Measurements from ENCODE around the genes SVOP and USP30.

DNA sequence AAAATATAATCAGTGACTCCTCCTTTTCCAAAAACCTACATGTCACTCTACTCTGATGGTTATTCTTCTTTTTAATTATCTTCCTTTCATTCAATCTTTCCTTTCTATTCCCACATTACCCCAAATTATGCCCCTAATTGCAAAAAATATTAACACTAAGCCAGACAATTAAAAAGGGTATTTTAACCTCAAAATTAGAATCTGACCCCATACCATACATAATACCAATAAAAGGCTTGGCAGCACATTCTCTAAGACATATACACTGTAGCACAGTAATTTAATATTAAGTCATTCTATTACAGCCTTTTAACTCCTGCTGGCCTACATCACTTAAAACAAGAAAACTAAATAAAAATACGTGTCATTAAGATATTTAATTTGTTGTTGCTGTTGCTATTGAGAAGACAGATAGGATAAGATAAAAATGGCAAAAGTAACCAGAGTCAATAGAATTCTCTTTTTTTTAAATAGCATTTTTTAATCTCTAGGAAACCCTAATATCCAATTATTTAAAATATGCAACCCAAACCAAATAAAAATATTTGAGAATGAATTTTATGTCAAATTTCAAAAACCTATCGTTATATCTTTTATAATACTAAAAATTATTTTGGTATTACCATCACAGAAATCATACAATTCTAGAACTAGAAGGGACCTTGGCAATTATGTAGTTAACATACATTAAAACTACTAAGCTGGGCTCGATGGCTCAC, 19.2 kb downstream of the CRY1 start:
- PRO-cap = no peak

- PRO-cap = no peak
These were observed 834 bp upstream of the CRY1 start for GRCh38 chr12:107094124-107094641.

DNA sequence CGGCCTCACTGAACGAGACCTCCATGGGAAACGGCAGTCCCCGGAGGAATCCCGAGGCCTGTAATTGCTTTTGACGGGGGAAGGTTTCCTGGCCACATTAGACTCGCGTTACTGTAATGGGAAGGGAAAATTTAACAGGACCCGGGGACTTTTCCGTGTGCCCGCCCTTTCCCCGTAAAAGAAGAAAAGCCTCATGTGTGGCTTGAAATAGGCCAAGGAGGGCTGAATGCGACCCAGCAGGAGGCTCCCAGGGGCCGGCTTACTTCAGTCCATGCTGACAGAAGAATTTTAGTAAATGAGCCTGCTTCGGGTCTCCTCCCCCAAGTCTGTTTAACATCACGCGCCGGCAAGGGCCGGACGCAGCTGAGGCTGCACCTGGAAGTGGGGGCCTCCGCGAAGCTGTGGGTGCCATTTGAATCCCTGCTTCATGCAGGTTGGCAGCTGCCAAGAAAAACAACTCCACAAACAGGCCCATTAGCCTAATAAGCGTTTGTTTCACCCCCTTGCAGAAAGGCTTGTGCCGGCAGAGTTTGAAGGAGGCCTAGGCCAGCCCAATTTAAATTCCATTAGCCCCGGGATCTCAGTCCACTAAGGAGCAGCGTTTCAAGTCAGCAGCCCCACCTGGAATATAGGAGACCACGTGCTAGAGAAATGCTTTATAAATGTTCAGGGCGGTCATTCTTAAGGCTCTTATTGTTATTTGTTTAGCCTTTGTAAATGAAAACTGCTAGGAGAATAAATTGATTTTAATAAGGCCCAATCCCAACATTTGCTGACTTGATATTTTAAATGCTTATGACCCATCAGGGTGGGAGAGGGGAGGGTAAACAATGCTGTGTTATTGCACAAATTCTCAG, 39.6 kb upstream of the PWP1 start:
- PRO-cap = no peak

DNA sequence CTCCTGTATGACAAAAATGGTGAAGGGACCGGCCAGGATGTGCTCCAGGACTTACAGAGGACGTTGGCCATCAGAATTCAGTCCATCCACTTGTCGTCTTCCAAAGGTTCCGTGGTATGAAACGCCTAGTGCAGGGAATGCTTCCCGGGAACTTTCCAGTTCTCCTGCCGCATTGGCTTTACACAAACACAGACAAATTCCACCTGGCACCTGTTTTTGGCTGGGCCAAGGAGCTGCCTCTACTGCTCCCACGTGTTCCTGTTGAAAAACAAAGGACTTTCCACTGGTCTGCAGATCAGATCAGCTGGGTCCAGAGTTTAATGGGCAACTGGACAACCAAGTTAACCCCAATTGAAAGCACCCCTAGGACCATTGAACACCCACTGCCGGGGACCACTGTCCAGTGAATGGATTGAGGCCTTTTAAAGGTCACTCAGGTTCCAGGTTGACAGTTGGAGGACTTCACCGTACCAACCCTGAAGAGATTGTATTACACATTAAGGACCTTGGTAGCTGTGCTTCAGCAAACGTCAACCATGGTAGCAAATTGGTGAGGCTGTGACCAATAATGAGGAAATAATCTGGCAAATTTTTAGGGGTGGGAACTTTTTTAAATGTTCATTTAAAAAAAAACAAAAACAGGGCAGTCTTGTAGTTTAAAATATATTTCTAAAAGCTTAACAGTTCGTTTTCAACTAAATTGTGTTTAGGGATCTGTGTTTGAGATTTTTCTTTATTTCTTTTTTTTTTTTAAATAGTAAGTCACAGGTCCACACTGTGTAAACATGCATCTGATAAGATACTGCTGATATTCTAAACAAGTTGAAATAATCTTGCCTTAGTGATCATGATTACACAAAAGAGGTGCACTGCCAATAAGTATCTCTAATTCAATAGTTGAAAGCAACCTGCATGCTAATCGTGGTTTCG, 27.7 kb upstream of the PWP1 start:
- PRO-cap = no peak

GRCh38 chr12:107710153-107710762, 24.7 kb downstream of the PWP1 start:
- PRO-cap = no peak

GRCh38 chr12:107749418-107749810, 11.5 kb downstream of the PRDM4 start:
- PRO-cap = no peak

DNA sequence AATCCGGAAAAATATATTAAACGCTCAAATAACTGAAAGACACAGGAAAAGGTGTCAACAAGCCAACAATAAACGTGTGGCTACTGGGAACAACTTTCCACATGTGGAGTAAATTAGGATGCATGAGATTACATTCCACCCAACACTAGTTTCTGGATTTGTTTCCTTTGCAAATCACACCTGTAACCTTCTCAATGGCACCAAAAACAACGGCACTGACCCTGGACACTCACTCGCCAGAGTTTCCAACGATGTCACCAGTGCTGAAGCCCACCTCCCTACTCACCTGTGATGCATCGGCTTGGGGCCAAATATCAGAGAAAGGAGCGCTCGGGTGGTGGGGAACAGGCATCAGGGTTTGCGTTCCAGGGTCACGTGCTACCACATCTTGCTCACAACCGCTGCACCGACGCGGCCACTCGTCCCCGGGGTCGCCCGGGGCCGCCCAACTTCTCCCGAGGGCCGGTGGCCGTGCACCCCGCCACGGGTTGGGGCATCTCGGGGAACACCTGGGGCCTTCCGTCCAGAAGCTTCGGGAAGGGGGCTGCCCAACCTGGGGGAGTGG, 636 bp downstream of the PRDM4 start:
- PRO-cap = no peak

DNA sequence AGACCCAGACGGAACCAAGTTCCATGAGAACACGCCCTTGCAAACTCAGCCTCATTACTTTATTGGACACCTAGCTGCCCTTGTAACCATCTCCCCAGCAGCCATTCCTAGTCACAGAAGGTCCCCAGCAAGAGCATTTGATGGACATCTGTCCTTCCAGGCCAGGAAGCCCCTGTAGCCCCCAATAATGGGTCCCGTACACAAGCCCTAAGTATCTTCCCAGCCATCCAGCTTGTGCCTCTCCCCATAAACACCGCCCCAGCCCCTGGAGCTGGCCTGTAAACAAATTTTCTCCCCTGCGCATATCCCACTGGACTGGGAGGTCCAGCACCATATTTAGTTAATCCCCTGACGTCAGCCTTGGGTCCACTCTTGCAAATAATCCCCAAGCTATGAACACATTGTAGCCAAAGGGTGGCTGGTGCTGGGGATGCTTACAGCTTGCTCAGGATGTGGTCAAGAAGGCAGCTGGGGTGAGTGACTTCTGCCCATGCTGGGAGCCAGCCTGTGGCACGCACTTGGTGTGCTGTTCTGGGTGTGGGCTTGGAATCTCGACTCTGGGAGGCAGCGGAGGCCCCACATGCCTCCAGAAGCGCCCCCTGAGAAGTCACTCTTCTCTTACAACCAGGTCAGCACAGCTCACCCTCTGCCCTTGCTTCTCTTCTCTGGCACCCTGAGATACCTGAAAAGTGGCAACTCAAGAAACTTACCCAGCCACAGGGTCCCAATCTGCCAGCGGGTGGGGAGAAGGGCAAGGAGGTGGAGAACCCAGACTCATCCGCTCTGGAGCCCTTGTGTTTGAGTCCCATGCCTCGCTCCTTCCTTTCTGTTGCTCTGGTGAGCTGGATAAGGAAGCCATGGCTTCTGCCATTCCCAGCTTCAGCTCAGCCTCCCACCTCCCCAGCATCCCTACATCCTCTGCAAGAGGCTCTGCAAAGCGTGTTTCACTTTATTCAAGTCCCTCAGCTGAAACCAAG, 32.0 kb downstream of the CMKLR1 start:
- PRO-cap = no peak

DNA sequence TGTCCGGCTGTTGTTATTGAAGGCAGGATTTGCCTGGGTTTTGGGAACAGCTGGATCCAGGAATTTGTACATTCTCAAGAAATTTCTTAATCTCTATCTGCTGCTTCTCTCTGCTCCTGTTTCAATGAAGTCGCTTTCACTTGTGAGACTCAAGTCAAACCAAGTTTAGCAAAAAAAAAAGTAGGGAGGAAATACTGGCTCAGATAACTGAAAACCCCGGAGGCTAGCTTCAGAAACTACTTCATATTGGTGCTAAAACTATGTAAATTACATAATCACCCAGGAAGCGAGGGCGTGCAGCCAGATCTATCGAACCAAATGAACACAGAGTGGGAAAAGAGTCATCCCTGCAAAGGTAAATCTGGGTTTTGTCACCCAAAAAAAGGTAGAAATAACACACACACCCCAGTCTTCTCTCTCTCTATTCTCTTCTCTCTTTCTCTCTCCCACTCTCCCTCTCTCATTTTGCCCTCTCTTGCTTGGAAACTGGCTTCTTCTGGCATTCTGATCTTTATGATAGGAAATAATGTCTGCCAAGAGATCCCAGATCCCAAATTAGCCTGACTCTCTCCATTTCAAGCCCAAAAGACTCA, 68.2 kb upstream of the FICD start:
- PRO-cap = no peak

DNA sequence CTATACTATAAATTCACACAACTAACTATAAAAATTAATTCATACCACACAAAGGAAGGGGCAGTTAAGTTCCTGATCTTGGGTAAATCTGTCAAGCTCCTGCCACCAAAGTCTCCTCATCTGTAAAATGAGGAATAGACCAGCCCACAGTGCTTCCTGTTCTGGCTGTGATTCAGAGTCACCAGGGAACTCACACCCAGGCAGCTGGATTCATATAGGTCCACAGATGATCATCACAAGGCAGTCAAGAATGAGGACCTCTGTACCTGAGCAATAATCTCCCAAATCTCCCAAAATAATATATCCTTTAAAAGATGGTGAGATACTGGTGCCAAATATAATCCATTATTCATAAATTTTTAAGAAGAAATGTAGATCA, 7.0 kb downstream of the CORO1C start:
- PRO-cap = no peak

DNA sequence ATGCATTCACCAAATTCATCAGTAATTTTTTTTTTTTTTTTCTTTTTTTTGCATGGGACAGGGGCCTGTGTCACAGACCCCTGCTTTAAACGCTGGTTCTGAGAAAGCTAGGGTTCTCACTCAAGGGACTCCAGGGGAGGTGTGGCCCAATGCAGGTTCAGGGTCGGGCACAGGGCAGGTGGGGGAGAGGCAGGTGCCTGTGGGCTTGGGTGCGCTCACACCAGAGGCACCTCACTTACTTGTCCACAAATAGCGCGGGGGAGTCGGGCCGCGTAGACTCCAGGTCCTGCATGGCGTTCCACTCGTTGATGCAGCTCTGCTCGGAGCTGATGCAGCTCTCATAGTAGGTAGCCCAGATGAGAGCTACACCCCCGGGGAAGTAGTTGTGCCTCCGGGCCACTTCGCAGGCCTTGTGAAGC, 50.0 kb downstream of the SSH1 start:
- PRO-cap = no peak

DNA sequence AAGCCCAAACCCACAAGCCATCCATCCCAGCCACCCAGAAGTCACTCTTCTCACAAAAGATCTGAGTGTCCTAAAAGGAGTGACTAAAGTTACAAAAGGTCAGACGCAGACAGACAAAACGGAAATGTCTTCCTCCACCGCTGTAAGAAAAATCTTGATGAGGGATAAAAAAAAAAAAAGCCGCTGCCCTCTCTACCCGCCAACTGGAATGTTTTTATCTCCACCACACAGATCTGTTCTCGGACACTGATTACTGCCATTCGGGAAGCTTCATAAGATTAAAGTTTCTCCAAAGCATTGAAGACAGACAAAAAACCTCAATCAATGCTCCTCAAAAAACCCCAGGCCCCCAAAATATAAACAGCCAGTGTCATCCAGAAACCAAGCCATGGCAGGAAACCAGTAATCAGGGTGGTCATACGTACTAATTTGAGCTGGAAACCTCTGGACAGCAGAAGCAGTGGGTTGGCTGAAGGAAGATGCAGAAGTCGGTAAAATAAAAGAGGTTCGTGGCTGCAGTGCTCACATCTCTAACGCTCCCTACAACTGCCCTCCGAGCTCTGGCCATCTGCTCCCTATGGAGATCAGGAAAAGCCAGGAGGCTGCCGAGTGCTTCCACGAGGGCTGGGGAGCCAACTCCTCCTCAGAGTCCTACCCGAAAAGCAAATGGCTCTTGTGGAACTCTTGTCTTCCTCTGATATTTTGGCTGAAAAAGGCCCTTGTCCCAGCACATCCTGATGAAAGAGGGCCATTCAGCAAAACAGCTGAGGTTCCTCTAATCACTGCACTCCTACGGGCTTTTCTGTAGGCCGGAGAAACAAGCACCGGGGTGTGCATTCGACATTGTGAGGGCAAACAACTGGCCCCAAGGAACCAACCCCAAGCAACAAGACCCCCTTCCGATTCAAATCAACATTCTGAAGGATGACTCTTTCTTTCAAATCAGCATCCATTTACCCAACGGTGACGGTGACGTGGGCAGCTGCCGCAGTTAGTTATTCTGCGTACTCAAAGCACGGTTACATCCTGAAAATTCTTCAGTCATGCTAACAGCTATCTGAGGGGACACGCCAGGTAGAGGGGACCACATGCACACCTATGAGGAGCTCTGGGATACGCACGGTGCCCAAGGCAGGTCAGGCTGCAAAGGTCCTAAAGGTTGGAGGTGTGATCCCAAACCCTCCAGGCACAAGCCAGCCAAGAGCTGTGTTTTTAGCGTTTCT, 30.1 kb downstream of the SSH1 start:
- PRO-cap = no peak

GRCh38 chr12:109020574-109021439, at the start of gene SVOP:
SVOP (minus strand) TSS chr12:109021068.
- PRO-cap = no peak

- PRO-cap = unidirectional peak, plus-strand start at chr12:109052611
These were observed at the start of gene USP30 for GRCh38 chr12:109052171-109052726. USP30 (plus strand) TSS chr12:109052576.

DNA sequence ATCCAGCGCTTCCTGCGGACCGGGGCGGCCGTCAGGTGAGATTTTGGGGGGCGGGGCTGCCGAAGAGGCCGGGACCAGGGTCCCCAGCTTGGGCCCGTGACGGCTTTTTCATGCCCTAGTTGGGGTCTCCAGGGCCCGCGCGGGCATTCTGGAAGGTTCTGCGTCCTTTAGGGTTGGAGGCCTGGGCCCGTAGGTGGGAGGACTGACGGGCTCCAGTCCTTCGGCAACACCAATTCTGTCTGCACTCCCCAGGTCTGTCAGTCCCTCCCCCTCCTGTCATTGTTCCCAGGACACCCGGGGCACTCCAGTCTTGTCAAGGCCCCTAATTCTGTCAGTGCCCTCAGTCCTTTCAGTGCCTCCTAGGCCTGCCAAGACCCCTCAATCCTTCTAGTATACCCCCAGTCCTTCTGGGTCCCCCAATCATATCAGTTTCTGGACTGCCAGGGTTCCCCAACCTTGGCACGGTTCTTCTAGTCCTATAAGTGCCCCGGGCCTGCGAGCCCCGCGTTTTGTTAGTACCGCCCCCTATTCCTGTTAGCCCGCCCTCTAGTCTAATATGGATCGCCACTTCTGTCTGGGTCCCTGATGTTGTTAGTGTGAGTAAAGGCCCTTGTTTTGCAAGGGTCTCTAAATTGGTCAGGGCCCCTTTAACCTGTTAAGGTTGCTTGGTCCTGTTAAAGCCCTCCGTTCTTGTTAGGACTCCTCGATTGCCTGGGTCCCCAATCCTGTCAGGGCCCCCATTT, 522 bp downstream of the USP30 start:
- PRO-cap = unidirectional peak, plus-strand start at position 40 of the sequence; bidirectional peak, plus-strand start at position 585 of the sequence, minus-strand start at position 472 of the sequence

DNA sequence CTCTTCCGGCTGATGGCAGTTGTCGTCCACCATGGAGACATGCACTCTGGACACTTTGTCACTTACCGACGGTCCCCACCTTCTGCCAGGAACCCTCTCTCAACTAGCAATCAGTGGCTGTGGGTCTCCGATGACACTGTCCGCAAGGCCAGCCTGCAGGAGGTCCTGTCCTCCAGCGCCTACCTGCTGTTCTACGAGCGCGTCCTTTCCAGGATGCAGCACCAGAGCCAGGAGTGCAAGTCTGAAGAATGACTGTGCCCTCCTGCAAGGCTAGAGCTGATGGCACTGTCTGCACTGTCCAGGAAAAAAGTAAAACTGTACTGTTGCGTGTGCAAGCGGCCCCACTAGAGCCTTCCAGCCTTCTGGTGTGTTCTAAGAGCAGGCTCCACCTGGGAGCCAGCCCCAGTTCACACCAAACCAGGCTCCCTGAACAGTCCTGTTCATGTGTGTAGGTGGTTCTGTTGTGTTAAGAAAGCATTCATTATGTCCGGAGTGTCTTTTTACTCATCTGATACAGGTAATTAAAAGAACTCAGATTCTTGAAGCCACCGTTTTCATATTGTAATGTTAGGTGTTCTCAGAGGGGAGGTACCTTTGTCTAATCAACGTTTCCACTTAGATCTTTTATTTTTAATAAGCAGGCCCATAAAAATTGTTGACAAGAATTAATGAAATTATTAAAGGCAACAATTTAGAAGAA, 7.4 kb downstream of the ALKBH2 start:
- PRO-cap = no peak

DNA sequence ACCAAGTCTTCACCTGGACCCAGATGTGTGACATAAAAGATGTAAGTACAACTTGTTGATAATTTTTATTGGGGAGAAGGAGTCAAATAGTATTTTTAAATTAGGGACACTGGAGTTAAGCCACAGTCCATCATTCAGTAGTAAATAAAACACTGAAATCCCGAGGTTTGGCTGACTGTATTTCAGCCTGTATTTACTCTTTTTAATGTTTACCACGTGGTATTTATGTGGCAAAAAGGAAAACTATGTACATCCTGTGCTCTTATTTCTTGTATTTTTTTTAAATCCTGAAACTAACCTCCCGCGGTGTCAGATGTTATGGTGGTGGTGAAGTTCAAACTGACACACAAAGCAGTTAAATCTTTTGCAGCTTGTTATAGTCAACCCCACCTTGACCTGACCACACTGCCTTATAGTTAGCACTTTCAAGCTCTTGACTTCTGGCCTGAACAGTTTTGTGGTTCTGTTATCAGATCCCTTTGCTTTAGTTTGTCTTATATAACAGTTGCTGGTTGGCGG, 1.9 kb downstream of the UNG start:
- PRO-cap = no peak

GRCh38 chr12:109110495-109111637, 5.5 kb upstream of the ACACB start:
- PRO-cap = bidirectional peak, plus-strand start at chr12:109111203, minus-strand start at chr12:109111037; bidirectional peak, plus-strand start at chr12:109111409, minus-strand start at chr12:109111385

GRCh38 chr12:109130175-109130714, 13.9 kb downstream of the ACACB start:
- PRO-cap = no peak

DNA sequence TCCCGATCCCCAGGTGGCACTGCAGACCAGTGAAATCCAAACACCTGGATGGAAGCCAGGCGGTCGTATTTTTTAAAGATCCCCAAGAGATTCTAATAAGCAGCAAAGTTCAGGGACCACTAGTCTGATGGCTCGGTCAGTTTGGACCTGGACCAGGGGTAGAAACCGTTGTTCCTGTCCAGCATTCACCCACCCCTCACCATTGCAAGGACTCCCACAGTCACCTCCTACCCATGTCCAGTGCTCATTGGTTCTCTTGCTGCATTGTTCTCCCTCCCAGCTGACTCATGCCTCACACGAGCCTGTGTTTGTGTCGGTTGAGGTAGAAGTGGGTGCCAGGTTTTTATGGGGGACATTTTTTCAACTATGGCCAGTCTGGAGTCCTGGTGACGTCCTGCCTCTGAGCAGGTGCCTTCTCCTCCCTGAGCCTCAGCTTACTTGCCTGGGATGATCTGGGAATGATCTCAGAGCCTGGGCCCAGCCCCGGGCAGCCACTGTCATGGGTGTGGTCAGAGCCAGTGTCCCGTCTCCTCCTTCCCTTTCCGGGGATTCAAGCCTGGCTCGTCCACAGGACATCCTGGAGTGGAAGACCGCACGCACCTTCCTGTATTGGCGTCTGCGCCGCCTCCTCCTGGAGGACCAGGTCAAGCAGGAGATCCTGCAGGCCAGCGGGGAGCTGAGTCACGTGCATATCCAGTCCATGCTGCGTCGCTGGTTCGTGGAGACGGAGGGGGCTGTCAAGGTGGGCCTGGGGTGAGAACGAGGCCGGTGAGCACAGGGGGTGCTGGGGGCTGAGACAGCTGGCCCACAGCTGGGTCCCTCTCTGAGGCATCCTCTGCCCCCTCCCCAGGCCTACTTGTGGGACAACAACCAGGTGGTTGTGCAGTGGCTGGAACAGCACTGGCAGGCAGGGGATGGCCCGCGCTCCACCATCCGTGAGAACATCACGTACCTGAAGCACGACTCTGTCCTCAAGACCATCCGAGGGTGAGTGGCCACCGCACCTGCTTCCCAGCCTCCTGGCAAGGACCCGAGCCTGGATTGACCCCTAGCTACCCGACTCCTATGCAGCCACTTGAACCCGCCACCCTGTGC, 44.2 kb downstream of the FOXN4 start:
- PRO-cap = no peak

Data from Metastatic Pancreatic Carcinoma in the Ovary (tissue), 1 donor.